ENCODE results near the genes GPR183 and CLYBL.

GRCh38 chr13:98892536-98893054 lies 85.3 kb downstream of the DOCK9 start:
- PRO-cap, 7 experiments, result no peak in any of the 7 experiments

DNA sequence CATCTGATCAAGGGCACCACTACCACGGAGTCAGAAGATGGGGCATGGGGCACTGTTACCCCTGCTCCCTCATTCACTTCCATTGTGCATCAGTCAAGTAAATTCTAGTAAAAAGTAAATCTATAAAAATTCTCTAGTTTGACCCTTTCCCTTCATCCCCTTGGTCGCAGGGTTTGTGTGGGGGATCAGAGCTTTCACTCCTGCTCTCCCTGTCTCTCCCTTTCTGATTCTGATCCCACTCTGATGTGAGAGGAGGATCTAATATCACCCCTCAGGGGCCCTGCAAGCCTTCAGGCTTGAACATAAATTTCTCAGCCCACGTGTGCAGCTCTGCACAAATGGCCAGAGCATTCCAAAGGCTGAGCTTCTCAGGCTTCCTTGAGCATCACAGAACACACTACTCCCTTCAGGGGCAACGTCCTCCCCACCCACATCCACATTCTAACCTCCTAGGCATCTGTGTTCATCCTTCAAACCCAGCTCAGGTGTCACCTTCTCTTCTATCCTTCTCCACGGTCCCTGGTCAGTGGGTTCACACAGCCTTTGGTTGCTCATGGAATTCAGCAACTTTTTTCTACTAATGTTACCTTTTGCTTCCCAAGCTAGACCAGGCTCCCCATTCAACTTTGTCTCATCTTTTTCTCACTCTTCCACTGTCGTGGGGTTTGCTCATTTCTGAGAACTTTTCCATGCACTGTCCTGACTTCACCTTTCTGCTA lies 24.3 kb upstream of the DOCK9 start:
- PRO-cap, 7 experiments, result no peak in any of the 7 experiments

DNA sequence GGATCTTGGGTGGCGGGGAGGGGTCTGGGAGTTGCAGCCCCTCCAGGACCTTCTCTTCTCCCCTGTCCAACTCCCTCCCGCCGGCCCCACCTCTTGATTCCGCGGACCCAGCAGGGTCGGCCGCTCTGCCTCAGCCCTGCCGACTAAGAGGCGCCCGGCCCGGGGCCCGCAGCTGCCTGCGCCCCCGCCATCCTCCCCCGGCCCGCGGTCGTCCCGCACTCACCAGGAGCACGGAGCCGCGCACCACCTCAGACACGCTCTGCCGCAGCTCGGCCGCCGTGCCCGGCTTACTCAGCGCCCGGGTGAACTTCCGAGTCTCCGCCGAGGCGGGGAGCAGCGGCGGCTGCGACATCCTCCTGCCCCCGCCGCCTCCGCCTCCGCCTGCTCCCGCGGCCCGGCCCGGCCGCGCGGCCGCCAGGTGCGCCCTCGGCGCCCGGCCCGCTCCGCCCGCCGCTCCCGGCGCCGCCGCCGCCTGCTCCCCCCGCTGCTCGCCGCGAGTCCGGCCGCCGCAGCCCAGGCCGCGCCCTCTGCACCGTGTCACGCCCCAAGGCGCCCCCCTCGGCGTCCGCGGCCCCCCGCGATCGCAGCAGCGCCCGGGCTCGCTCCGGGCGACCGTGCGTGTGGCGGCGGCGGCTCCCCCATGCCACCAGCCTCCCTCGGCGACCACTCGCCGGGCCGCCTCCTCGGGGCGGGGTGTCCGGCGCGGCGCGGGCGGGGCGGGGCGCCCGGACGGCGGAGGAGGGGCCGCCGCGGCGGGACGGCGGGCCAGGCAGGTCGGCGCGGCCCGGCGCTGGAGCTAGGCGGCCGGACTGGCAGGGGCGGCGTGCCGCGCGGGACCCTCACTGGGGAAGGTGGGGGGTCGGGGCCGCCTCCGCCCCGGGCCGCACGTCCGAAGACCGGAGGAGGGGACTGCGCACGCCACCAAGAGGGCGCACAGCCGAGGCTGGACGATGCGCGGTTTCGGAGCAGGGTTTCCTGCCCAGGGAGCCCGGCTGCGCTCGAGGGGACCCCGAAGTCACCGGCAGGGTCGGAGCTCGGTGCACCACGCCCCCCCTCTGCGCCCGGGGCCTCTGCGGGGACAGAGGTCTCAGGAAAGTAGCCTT lies 108.5 kb upstream of the DOCK9 start:
- PRO-cap, 7 experiments, result peak in 7 of 7 experiments; most common plus-strand start position 586 of the sequence (in 5); most common minus-strand start position 261 of the sequence (in 7)

- PRO-cap, 7 experiments, result peak in 7 of 7 experiments; most common plus-strand start chr13:99087623 (in 5); most common minus-strand start chr13:99087635 (in 6)
Measured at GRCh38 chr13:99087579-99088498, 110.0 kb upstream of the DOCK9 start.

DNA sequence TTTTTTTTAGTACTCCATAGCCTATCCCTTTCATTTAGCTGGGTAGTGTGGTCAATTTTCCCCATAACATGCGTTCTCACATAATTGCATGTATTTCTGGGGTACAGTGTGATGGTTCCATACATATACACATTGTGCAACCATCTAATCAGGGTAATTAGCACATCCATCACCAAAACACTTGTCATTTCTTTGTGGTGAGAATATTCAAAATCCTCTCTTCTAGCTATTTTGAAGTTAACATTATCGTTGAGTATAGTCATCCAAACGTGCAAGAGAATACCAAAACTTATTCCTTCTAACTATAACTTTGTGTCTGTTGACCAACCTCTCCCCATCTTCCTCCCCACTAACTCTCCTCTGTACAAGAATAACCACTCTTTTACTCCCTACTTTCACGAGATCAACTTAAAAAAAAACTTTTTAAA lies 1.0 kb upstream of the UBAC2 start:
- PRO-cap, 7 experiments, result no peak in any of the 7 experiments

DNA sequence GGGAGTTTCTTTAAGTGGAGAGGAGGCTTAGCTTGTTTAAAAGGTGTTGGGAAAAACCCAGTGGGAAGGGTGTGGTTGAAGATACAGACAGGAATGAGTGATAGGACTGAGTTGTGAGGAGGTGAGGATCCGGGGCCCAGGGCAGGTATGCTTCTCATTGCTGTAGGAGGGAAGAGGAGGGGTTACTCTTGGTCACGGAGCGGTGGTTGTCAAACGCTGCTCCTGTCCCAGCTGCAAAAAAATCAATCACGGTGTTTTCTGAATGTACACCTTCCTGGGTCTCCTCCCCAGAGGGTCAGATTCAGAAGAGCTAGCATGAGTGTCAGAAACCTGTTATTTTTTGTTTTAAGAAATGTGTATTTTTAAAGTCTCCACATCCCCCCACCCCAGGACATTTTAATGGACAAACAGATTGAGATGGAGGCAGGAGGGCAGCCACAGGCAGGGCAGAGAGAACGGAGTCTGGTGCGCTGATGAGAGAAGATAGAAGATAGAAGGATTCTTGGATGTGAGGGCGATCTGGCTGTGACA lies 4.6 kb downstream of the UBAC2 start:
- PRO-cap, 7 experiments, result no peak in any of the 7 experiments

- PRO-cap, 7 experiments, result no peak in any of the 7 experiments
Measured at GRCh38 chr13:99205735-99206422, 5.2 kb downstream of the UBAC2 start.

DNA sequence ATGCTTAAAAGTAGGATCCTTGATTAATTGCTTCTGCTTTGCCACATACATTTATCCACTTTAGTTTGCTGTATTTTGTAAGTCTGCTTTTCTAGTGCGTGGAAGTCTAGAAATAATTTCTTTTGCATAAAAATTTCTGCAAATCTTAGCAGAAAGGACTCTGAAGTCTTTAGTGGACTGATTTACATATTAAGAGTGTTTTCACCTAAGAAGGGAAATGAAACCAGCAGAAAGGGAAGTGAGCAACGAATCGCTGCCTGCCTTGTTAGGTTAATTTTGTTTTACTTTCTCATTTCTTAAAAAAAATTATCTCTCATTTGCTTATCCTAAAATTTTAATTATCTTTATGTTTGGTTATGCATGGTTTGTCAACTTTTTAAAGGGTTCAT lies 721 bp upstream of the GPR18 start:
- PRO-cap, 7 experiments, result peak in 3 of 7 experiments; most common plus-strand start position 216 of the sequence (in 2); most common minus-strand start position 184 of the sequence (in 3)

DNA sequence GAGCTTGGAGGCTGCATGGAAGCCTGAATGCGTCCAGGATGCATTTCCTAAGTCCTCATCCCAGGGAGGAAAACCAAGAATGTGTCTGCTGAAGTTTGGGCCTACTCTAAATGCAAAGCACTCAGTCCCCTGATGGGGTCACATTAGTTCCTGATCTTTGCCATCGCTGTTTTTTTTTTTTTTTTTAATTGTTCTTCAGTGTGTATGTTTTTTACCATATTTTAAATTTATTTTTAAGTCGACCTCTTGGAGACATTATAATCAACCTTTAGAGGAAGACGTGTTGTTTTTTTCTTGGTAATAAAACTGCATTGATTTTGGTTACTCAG lies 6.6 kb upstream of the GPR18 start:
- PRO-cap, 7 experiments, result no peak in any of the 7 experiments

GRCh38 chr13:99307270-99307567 lies at the start of gene GPR183:
TSS of gene GPR183 (minus strand) at chr13:99307399.
- PRO-cap, 7 experiments, result peak in 7 of 7 experiments; most common plus-strand start chr13:99307476 (in 2); most common minus-strand start chr13:99307399 (in 7)

DNA sequence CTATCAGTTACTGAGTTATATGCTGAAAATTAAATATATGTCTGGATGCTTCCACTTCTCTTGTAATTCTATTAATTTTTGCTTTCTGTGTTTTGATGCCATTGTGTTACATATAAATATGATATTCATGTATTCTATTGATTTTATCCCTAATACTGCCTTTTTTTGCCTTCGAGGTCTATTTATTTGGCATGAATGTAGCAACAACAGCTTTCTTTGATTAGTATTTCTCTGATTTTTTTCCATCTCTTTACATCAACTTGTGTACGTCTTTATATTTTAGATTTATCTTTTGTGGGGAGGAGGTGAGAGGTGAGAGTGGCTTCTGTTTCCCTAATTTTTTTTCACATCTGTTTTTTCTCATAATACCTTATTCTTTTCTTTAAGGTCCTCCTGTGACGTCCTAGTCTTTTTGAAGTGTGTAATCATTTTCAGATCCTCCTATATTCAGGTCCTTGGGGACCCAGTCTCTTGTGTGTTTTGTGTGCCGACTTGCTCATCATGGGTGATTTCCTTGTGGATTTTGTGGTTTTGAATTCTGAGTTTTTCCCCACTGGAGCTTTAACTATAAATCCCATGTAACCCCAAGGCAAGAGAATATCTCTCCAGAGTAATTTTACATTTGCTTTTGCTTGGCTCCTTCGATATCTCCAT lies 58.7 kb upstream of the GPR183 start:
- PRO-cap, 7 experiments, result peak in 5 of 7 experiments; most common plus-strand start position 466 of the sequence (in 4); most common minus-strand start position 250 of the sequence (in 1)

- PRO-cap, 7 experiments, result no peak in any of the 7 experiments
Measured at GRCh38 chr13:99439914-99440113, 61.5 kb upstream of the TM9SF2 start.

DNA sequence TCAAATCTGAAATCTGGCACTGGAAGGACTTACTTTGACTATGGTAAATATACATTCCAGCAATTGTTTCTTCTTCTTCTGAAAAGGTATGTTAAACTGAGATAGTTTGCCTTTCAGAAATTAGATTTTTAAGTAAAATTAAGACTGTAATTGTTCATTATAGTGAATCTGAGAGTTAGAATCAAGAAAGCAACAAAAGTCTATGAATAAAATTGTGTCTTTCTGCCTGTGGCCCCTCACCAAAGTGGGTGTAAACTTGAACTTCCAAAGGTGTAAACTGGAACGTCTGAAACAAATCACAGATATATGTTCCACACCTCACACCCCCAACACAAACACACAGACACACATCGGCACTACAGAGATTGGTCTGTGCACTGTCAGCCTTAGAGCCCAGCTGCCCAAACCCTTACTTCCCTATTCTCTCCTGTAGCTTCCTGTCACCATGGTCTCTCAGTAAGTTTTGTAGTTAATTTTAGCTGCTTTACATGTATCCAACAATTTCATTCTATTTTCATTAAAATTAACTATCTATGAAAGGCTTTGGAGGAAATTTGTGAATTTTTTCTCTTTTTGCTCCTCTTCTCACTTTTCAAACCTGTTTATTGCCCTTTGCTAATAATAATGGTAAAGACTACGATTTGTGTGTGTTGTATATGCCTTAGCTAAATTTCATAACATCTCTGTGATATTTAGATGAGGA lies 5.3 kb downstream of the TM9SF2 start:
- PRO-cap, 7 experiments, result no peak in any of the 7 experiments

- PRO-cap, 7 experiments, result peak in 1 of 7 experiments; most common plus-strand start chr13:99544064 (in 1)
Measured at GRCh38 chr13:99543796-99544265, 42.6 kb downstream of the TM9SF2 start.

- PRO-cap, 7 experiments, result peak in 3 of 7 experiments; most common plus-strand start chr13:99606126 (in 1); most common minus-strand start chr13:99606069 (in 1)
Measured at GRCh38 chr13:99605910-99606625, 422 bp upstream of the CLYBL start.

DNA sequence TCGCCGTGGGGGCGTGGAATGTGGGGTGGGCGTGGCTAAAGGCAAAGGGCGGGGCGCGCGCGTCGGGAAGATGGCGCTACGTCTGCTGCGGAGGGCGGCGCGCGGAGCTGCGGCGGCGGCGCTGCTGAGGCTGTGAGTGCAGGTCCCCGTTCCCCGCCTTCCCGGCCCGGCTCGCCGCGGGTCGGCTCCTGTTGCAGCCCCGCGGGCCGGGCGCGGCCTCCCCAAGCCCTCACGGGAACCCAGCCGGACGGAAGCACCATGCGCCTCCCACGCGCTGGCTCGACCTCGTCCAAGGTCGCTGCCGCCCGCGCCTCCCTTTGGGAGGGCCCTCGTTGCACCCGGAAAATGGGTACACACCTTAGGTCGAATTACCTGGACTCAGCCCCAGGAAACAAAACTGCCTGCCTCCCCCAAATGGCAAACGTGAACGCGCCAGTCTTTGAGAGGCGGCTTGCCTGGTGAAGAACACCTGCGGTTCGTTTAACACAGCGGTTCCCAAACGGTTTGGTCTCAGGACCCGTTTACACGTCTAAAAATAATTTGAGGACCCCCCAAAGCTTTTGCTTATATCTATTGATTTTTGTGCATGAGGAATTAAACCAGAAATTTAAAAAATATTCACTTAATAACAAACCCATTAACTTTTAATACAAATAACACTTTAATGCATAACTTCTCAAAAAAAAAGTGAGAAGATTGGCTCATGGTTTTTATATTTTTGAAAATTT lies at the start of gene CLYBL:
TSS of gene CLYBL (plus strand) at position 65 of the 728 bp plus-strand sequence.
- PRO-cap, 7 experiments, result peak in 7 of 7 experiments; most common plus-strand start position 44 of the sequence (in 7); most common minus-strand start position 291 of the sequence (in 1)

- PRO-cap, 7 experiments, result no peak in any of the 7 experiments
Measured at GRCh38 chr13:99655454-99656150, 49.1 kb downstream of the CLYBL start.

GRCh38 chr13:99959618-99960376 lies 11.8 kb downstream of the ZIC5 start:
- PRO-cap, 7 experiments, result no peak in any of the 7 experiments

DNA sequence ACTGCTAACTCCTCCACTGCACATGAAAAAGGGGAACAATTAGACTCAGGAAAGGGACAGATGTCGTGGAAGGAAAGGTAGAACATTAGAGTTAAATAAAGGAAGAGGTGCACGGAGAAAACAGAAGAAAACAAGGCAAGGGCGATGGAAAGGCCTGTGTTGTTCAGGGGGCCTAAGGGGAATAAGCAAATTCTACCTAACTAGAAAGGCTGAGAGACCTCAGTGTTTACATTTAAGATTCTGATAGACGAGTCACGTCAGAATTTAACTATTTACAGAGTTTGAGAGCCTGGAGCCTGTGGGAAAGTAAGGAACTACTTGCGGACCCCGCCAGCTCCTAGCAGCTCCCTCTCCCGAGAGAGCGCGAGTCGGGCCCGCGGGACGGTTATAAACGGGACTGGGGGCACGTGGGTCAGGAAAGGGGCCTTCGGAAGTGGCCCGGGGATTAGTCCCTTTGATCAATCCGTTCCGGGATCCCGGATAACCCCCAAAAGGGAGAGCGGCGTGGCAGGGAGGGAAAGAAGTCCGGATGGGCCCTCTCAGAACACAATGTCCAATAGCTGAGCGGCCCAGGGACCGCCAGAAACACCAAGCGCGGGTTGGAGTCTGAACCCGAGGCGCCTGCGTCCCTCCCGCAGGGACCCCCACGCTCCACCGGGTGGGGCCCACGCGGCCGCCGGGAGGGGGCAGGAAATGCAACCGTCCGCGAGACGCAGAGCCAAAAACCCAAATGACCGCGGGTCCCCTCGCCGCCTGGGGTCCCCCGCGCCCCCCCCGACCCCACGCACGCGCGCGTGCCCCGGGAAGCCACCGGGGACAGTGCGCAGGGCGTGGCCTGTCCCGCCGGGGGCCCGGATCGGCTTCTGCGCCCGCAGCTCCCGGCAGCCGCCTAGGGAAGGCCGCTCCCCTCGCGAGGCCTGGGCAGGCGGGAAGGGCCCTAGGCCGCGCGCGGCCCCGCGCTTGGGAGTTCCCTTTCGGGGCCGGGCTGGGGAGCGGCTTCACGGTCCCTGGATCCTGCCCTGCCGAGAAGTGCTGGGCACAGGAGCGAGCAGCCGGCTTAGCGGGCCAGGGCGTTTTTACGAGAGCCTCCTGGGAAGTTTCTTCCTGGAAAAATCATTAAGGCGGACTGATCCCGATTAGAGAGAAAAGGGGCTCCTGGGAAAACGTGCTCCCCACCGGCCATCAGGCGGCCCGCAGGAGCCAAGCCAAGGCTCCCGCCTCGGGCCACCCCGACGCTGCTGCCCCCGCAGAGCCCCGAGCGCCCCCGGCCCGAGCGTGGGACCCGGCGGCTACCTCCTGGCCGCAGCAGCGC lies 3.4 kb downstream of the ZIC5 start:
- PRO-cap, 7 experiments, result no peak in any of the 7 experiments

DNA sequence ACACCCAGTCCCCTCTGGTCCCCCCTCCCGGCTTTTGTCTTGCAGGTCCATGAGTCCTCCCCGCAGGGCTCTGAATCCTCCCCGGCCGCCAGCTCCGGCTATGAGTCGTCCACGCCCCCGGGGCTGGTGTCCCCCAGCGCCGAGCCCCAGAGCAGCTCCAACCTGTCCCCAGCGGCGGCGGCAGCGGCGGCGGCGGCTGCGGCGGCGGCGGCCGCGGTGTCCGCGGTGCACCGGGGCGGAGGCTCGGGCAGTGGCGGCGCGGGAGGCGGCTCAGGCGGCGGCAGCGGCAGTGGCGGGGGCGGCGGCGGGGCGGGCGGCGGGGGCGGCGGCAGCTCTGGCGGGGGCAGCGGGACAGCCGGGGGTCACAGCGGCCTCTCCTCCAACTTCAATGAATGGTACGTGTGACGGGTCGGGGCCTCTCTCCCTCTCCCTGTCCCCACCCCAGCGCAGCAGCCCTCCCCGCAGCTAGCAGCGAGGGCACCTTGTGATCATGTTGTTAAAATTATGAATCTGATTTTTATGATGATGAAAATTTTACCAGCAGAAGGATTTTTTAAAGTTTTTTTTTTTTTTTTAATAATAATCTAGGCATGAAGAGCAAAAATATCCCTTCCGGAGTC lies 3.8 kb downstream of the ZIC2 start:
- PRO-cap, 7 experiments, result no peak in any of the 7 experiments